ENCODE measurements around a stretch of chr9.

DNA sequence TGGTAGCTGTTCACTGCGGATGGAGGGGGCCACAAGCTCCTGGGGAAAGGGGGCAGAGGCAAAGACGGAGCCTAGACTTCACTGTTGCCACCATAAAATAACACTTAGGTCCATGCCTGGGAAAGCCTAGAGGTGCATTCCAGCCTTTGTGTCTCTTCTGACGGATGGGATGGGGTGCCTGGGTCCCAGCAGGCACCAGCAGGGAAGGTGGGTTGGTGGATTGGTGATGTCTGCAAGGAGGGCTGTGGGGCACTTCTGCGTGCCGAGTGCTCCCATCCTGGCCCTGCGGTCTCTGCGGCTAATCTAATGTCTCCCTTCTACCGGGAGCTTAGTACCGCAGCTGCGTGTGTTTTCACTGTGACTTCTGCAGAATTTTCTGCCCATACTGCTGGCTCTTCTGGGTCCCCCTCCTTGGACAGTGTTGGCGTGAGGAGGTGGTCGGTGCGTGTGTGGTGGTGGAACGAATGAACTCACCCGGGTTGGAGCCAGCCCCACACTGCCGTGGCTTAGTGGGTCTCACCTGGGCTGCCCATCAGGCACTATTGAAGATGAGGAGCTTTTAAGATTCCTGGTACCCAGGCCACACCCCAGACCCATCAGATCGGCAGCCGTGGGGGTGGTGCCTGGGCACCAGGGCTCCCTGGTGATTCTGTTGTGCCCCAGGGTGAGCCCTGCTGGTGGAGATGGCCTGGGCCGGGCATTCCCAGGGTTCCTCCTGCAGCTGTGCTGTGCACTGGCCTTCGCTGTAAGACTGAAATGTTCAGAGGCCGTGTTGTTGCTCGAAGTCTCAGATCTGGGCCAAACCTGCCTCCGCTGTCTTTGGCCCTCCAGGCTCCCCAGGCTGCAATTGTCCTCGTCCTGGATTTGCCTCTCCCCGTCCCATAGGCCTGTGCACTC is 28.0 kb downstream of the RXRA start:
- PRO-cap = no peak
- RAMPAGE, long total RNA, 4 experiments = no peak in any of the 4 experiments

GRCh38 chr9:134373868-134374340 is 47.6 kb downstream of the RXRA start:
- PRO-cap = no peak
- RAMPAGE, long total RNA, 4 experiments = no peak in any of the 4 experiments

DNA sequence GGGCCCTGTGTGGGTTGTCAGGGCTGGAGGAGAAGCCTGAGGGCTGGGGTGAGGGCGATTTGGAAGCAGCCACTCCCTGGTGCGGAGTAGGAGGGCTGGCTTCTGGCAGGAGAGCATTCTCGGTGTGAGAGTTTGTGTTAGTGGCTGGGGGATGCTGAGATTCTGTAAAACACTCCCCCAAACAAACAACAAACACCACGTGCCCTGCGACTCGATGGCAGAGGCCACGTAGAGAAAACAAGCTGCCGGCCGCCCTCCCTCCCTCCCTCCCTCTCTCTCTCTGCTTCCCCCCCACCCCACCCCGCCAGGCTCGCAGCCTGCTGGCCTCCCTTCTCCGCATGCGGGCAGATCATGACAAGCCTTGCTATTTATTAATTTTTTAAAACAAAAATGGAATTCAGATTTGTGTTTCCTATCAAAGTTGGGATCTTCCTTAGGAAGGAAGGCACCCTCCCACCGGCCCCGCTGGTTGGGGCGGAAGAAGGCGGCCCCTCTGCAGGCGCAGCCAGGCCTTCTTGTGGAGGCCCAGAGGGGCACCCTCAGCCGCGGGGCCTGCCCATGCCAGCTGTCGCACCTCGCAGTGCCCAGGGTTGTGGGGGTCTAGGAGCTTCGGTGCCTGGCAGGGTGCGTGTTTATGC is 49.5 kb downstream of the RXRA start:
- PRO-cap = no peak
- RAMPAGE, long total RNA, 4 experiments = no peak in any of the 4 experiments

DNA sequence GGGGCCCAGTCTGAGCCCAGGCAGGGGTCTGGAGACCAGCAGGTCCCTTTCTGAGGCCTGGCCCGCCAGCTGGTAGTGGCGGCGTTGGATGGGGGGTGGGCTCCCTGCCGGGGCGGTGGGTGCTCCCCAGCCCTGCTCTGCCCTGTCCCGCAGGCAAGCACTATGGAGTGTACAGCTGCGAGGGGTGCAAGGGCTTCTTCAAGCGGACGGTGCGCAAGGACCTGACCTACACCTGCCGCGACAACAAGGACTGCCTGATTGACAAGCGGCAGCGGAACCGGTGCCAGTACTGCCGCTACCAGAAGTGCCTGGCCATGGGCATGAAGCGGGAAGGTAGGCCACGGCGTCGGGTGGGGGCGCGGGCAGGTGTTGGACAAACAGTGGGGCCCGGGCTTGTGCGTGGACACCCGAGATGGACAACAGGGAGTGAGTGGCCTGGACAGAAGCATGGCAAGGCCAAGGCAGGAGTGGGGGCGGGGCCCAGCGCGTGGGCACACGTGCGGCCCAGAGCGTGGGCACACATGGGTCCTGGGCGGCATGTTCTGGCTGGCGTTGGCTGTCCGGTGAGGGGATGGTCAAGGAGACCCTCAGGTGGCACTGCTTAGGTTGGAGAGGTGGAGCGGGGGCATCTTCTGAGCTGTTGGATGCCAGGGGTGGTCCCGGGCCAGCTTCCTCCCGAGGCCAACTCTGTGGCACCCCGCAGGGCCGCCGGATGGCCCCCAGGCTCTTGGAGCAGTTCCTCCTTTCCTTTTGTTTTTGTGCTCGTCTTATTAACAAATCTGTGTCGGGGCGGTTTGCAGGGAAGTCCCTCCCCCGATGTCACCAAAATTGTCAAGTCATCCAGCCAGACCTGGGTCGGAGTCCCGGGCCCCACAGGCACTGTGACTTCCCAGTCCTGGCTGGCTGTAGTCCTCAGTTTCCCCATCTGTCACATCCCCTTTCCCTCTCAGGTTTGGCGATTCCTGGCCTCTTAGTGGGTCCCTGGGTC is 82.8 kb downstream of the RXRA start:
- PRO-cap = no peak
- RAMPAGE, long total RNA, 4 experiments = start-site peak on the plus strand in 1 of 4 experiments, centred at position 205 of the sequence, 7 reads per replicate

DNA sequence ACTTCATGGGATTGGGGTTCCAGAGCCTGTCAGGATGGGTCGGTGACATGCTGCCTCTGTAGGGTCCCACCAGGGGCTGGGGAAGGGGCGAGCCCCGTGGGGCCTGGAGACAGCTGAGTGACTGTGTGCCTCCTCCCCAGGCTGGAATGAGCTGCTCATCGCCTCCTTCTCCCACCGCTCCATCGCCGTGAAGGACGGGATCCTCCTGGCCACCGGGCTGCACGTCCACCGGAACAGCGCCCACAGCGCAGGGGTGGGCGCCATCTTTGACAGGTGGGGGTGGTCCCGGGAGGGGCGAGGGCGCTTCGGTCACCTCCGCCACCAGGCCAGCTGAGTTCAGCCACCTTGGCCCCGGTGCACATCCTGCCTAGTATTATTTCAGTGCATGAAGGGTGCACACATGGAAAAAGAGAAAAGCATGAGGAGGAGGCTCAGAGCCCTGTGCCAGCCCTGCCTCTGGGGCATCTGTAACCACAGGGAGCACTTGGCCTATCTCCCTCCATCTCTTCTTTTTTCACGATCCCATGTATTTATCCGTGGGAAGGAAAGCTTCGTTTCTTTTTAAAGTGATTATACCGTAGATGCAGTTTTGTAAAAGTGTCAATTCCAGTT is 102.8 kb downstream of the RXRA start:
- PRO-cap = no peak
- RAMPAGE, long total RNA, 4 experiments = no peak in any of the 4 experiments

DNA sequence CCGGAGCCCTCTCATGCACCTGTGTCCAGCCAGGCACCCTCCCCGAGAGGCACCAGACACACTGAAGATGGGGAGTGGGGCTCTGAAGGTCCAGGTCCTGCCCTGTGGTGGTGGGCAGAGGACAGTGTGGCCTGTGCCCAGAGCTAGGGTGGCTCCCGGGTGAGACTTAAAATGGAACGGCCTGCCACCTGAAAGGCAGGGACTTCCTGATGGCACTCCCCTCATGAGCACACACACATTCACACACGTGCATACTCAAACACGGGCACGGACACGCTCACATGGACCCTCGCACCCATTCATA is 114.8 kb downstream of the RXRA start:
- PRO-cap = no peak
- RAMPAGE, long total RNA, 4 experiments = no peak in any of the 4 experiments

GRCh38 chr9:134637263-134637863 is 4.2 kb upstream of the COL5A1 start:
- PRO-cap = no peak
- RAMPAGE, long total RNA, 4 experiments = no peak in any of the 4 experiments

DNA sequence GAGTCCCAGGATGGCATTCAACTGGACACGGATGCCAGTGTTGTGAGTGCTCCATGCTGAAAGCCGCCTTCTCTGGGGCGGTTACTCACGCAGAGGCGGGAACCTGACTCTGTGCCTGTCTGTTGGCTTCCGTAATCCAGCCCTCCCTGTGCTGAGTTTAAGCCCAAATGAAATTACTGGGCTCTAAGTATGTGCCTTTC is 20.2 kb downstream of the COL5A1 start:
- PRO-cap = no peak
- RAMPAGE, long total RNA, 4 experiments = no peak in any of the 4 experiments

GRCh38 chr9:134707190-134708231 is 65.9 kb downstream of the COL5A1 start:
- PRO-cap = no peak
- RAMPAGE, long total RNA, 4 experiments = no peak in any of the 4 experiments

DNA sequence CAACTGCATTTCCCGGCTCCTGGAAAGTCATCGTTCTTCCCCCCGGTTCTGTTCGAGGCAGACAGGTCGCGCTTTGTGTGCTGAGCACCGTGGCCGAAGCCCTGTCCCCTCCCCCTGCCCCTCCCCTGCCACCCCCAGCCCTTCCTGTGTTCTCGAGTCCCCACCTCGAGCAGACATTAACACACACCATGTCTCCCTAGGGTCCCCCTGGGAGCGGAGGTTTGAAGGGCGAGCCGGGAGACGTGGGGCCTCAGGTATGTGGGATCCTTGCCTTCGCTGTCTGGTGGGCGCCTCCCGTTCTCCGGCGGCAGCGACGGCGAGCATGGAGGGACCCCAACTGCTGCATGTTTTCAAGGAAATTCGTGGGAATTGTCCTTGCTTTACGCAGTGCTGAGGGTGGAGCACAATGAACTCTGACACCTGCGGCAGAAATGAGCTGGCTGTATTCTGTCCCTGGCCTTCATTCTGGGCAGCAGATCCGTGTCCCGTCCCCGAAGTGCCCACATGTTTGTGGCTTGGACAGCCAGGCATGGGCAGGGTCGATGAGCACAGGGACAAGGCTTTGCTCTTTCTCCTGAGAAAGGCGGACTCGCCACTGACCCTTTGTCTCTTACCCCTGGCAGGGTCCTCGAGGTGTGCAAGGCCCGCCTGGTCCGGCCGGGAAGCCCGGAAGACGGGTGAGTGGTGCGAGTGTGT is 112.2 kb downstream of the COL5A1 start:
- PRO-cap = no peak
- RAMPAGE, long total RNA, 4 experiments = no peak in any of the 4 experiments

GRCh38 chr9:135109084-135109592 is 21.7 kb downstream of the OLFM1 start:
- PRO-cap = no peak
- RAMPAGE, long total RNA, 4 experiments = no peak in any of the 4 experiments

DNA sequence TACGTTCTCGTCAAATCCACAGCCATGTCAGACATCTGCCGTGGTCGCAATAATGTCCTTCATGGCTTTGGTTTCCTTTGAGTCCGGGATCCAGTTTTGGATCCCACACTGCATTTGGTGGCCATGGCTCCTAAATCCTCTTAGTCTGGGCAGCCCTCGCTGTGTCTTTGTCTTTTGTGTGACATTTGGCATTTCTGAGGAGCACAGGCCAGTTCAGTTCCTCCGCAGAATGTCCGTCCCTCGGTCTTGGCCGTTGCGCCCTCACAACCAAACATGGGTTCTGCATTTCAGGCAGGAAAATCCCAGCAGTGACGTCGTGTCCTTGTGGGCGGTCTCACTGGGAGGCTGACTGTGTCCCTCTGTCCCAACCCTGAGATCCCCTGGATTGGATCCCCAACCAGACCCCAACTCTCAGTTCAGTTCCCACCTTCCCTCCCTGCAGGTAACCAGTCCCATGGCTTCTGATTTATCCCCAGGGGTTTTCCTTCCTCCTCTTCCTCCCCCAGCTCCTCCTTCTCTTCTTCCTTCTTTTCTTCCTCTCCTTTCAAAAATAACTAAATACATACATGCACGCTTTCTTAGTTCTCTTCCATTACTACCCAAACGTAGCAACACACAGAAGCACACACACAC is 172.8 kb upstream of the PPP1R26 start:
- PRO-cap = no peak
- RAMPAGE, long total RNA, 4 experiments = no peak in any of the 4 experiments

DNA sequence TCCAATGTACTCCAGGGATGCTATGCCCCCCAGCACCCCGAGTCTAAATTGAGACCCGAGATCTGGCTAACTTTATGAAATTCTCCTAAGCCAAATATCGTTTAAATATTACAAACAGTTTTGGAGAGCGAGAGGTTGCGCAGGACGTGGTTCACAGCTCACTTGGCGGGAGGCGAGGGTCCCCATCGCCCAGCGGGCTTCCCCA is 358 bp upstream of the MRPS2 start:
- PRO-cap = no peak
- RAMPAGE, long total RNA, 4 experiments = no peak in any of the 4 experiments

GRCh38 chr9:135861227-135861654 is 46.1 kb downstream of the CAMSAP1 start:
- PRO-cap = no peak
- RAMPAGE, long total RNA, 4 experiments = no peak in any of the 4 experiments

- PRO-cap = no peak
- RAMPAGE, long total RNA, 4 experiments = no peak in any of the 4 experiments
These were observed 8.2 kb upstream of the UBAC1 start for GRCh38 chr9:135969097-135970129.

- PRO-cap = no peak
- RAMPAGE, long total RNA, 4 experiments = no peak in any of the 4 experiments
These were observed 19.2 kb downstream of the NACC2 start for GRCh38 chr9:136075690-136076556.

GRCh38 chr9:136116038-136116917 is 2.4 kb downstream of the TMEM250 start:
- PRO-cap = no peak
- RAMPAGE, long total RNA, 4 experiments = no peak in any of the 4 experiments

GRCh38 chr9:136325897-136326747 is 1.2 kb upstream of the GPSM1 start:
- PRO-cap = no peak
- RAMPAGE, long total RNA, 4 experiments = no peak in any of the 4 experiments

GRCh38 chr9:136328430-136329229 is 1.3 kb downstream of the GPSM1 start:
- PRO-cap = no peak
- RAMPAGE, long total RNA, 4 experiments = no peak in any of the 4 experiments

- PRO-cap = no peak
- RAMPAGE, long total RNA, 4 experiments = no peak in any of the 4 experiments
These were observed 13.9 kb downstream of the GPSM1 start for GRCh38 chr9:136341273-136341698.